ENCODE results near the genes SPRY4 and ARHGAP26.

GRCh38 chr5:142000567-142001399 is 12.0 kb downstream of the GNPDA1 start:
- PRO-cap = no peak

GRCh38 chr5:142097636-142098363 is 10.8 kb upstream of the NDFIP1 start:
- PRO-cap = no peak

DNA sequence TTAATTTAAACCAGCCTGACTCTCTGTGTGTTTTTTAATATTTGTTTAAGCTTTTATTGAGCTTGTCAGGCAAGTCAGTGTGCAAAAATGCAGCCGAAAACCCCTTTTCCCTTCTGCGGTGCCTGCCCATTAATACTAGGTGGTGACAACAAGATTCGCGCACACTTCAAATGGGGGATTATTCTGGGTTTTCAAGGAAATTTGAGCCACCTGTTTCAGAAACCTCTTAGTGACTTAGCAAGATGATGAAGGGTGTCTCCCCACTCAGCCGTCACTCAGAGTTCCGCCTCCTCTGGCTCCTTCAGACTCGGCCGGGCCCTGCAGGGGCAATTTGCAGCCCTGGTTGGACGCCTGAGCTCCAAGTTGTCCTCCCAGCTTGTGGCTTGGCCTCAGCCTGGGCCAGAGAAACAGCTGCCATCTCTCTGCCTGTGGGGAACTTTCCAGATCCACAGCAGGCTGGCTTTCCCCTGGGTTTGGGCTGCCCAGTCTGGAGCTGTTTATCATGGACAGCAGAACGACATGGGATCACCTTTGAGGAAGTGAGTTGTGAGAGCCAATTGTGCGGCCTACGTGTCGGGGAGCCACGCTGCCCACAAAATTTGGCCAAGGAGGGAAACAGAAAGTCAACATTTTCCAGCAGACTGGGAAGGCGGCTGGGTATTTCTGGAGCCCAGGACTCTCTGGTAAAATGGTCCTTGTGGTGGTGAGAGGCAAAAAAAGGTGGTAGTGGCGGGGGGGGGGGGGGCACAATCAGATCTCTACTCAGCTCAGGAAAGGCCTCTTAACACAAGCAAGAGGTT is 75.8 kb downstream of the SPRY4 start:
- PRO-cap = no peak

- PRO-cap = no peak
Measured at GRCh38 chr5:142312783-142313706, 11.8 kb downstream of the SPRY4 start.

GRCh38 chr5:142324938-142325548 is at the start of gene SPRY4:
Gene SPRY4 (minus strand): TSS chr5:142325021.
- PRO-cap = bidirectional peak, plus-strand start at chr5:142325238, minus-strand start at chr5:142325019

DNA sequence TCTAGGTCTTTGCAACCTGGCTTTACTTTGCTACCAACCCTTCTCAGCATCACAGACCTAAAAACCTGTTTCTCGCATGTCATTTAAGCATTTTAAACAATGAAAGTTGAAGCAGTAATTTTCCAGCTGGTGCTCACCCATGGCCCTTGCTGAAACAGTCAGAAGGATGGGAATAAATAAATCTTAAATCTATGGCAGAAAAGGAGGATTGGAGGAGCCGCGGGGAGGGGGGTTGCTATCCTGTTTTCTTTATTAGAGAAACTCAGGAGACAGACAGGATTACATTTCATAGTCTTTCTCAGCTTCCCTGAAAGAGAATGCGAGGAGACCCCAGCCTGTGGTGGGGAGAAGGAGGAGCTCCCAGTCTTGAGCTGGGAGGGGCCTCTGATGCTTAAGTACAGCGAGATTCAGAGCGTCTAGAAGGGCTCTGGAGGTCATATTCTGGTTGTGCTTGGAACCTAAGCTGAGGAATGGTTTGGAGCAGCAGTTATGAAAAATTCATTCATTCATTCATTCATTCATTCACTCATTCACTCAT is 2.2 kb upstream of the SPRY4 start:
- PRO-cap = no peak

DNA sequence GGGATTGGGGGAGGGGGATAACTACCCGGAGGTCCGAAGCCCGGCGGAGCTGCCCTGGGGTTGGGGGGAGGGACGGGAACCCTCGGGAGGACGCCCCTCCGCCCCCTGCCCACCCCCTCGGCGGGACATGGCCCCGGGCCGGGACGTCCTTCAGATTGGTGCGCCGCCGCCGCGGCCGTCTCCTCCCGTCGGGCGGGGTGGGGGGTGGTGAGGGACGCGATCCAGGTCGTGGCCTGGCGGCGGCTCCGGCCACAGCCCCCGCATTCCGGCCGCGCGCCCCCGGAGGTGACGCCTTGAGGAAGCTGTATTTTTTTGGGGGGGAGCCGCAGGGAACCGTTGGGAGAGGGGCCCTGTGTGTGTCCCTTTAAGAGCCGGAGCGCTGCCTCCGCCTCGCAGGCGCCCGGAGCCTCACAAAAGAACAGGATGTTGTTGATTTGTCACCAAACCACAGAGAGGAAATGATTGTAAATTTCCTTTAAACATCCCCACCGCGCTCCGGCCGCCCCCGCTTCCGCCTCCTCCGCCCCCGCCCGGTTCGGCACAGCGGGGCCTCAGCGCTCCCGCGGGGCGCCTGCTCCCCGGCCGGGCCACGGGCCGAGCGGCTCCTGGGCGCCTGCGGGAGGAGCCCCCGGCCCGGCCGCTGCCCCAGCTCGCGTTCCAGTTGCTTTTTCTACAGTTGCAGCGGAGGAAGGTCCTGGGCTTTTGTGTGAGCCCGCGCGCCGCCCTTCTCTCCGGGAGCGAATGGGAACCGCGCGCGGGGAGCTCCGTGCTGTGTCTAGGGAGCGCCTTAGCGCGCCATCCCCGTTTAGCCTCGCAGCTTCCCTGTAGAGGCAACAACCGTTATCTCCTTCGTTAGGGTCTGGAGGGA is 32.1 kb upstream of the SPRY4 start:
- PRO-cap = bidirectional peak, plus-strand start at position 590 of the sequence, minus-strand start at position 194 of the sequence; bidirectional peak, plus-strand start at position 675 of the sequence, minus-strand start at position 642 of the sequence

- PRO-cap = no peak
Measured at GRCh38 chr5:142360747-142361282, 36.0 kb upstream of the SPRY4 start.

- PRO-cap = no peak
Measured at GRCh38 chr5:142412610-142412904, 87.7 kb upstream of the SPRY4 start.

GRCh38 chr5:142446592-142447342 is 121.9 kb upstream of the SPRY4 start:
- PRO-cap = no peak

GRCh38 chr5:142568656-142569002 is 117.3 kb downstream of the FGF1 start:
- PRO-cap = no peak

DNA sequence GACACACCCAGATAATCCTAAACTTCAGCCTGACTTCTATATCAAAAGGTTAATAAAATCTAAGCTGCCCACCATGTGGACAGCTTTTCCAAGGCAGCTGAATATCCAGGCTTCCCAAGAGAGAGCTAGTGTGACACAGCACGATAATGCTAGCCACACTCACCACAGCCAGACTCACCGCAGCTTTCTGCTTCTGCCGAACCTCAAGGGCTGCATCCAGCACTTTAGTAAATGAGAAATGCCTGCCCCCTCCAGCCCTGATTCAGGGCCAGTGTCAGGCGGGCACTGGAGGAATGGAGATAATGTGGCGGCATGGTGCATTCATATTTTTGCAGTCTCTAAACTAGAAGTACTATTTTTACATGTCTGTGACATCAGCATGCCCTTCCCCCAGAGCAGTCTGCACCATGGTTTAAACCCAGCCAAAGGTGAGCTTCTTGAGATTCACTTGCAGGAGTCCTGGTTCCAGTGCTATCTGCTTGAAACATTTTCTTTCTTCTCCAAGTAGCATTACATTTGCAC is 493 bp downstream of the FGF1 start:
- PRO-cap = no peak

- PRO-cap = no peak
Measured at GRCh38 chr5:142697143-142698342, 11.7 kb upstream of the FGF1 start.

- PRO-cap = bidirectional peak, plus-strand start at chr5:142770396, minus-strand start at chr5:142770210
Measured at GRCh38 chr5:142770033-142770962, at the start of gene ARHGAP26. Gene ARHGAP26 (plus strand): TSS chr5:142770377.

DNA sequence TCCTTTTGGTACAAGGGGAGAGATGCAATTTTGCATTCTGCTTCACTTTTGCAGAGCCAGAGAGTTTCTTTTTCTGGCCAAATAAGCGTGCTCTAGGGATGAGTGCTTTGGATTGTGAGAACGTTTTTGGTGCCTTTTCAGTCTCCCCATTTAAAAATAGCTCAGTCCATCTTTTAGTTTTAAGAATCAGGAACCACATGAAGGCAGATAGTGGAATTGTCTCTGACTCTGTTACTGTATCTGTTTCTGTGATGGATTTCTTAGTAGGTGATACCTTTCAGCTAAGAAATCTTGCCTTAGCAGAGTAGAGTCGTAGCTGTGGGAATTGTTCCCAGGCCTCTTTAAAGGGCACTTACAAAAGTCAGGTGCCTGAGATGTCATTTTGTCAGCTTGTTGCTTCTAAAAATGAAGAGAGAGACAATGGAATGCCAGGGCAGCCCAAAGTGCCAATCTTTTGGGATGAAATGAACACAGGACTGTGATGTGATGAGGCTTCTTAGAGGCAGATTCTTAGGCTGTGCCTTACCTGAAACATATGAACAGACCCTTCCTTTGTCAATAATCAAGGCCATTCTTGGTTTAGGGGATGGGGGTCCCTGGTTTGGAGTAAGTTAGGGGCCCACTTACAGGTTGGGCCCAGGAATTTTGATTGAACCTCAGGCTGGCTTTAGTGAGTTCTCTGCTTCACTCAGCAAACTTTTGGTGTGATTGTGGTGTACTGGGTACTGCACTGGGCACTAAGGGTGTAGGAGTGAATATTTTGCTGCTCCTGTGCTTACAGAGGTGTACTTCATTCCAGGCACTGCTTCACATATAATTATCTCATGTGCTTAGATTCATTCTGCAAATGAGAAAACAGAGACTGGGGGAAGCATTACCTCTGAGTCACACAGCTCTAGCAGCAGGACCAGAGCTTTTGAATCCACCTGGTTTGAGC is 1.9 kb downstream of the ARHGAP26 start:
- PRO-cap = no peak

- PRO-cap = no peak
Measured at GRCh38 chr5:142783268-142784328, 13.4 kb downstream of the ARHGAP26 start.

- PRO-cap = unidirectional peak, plus-strand start at chr5:142818431
Measured at GRCh38 chr5:142817980-142818575, 47.9 kb downstream of the ARHGAP26 start.

- PRO-cap = no peak
Measured at GRCh38 chr5:142912372-142912916, 142.3 kb downstream of the ARHGAP26 start.

DNA sequence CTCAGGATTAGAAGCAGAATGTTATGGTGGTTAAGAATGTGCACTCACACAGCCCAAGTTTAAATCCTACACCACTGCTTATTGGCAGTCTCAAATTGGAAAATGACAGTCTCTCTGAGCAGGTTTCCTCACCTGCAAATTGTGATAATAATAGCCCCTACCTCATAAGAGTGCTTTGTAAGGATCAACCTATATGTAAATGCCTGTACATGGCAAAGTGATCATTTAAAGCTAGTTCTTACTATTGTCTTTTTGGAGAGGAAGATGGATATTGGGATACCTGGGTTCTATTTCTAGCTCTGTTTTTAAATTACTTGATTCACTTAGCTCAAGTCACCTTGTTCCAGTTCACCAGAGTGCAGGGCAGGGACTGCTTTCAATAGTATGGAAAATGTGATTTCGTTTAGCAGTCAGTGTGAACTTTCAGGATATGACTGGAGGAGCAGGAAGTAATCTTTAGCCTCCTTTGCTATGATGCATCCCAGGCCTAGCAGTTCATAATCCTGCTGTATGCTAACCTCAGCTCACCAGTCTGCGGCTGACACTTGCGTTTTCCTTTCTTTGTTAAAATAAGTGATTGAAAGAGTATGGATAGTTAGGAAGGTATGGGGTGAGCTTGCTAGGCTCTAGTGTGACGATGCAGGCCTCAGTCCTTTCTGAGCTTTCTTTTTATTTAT is 169.6 kb downstream of the ARHGAP26 start:
- PRO-cap = no peak

- PRO-cap = no peak
Measured at GRCh38 chr5:142969572-142970066, 199.4 kb downstream of the ARHGAP26 start.

Measured in duodenum (tissue), 1 donor.